ENCODE measurements around a stretch of chr4.

GRCh38 chr4:173264756-173265190, 69.4 kb downstream of the HMGB2 start:
- PRO-cap: no peak
- RAMPAGE, long total RNA, 2 experiments: no peak in any of the 2 experiments

GRCh38 chr4:173368004-173368491, 2.7 kb upstream of the SAP30 start:
- PRO-cap: bidirectional peak, plus-strand start at chr4:173368226, minus-strand start at chr4:173368130
- RAMPAGE, long total RNA, 2 experiments: no peak in any of the 2 experiments

- PRO-cap: no peak
- RAMPAGE, long total RNA, 2 experiments: no peak in any of the 2 experiments
Measured at GRCh38 chr4:173410837-173411549, 12.1 kb upstream of the SCRG1 start.

- PRO-cap: no peak
- RAMPAGE, long total RNA, 2 experiments: no peak in any of the 2 experiments
Measured at GRCh38 chr4:173414914-173415516, 16.1 kb upstream of the SCRG1 start.

GRCh38 chr4:173521451-173521802, 8.6 kb downstream of the HAND2 start:
- PRO-cap: bidirectional peak, plus-strand start at chr4:173521622, minus-strand start at chr4:173521378; bidirectional peak, plus-strand start at chr4:173521662, minus-strand start at chr4:173521683
- RAMPAGE, long total RNA, 2 experiments: no peak in any of the 2 experiments

- PRO-cap: no peak
- RAMPAGE, long total RNA, 2 experiments: no peak in any of the 2 experiments
Measured at GRCh38 chr4:173521803-173522132, 8.3 kb downstream of the HAND2 start.

- PRO-cap: bidirectional peak, plus-strand start at chr4:173522411, minus-strand start at chr4:173522263; bidirectional peak, plus-strand start at chr4:173522884, minus-strand start at chr4:173522779; bidirectional peak, plus-strand start at chr4:173523001, minus-strand start at chr4:173522990
- RAMPAGE, long total RNA, 2 experiments: no peak in any of the 2 experiments
Measured at GRCh38 chr4:173522133-173523071, 7.6 kb downstream of the HAND2 start.

DNA sequence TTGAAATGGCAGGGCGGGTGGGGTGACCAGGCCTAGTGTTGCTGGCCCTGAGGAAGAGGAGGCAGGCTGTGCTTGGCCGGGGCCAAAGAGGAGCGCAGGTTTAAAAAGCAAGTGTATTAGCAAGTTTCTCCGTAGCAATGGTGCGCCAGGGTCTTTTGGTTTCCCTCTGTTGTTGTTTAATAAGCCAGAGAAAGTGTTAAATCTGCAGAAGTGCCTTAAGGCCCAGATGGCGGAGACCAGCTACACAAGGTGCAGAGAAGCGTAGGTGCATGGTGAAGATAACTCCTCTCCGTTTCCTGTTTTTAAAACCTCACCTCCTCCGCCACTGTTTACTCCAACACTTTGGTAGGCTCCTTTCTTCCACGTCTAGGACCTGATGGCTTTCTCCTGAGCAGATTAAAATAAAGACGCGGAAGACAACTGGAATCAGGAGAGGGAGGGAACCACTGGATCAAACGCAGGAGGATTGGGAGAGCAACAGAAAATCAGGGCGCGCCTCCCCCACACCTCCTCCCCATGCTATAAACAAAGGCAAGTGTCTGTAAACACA, 5.3 kb downstream of the HAND2 start:
- PRO-cap: no peak
- RAMPAGE, long total RNA, 2 experiments: no peak in any of the 2 experiments

DNA sequence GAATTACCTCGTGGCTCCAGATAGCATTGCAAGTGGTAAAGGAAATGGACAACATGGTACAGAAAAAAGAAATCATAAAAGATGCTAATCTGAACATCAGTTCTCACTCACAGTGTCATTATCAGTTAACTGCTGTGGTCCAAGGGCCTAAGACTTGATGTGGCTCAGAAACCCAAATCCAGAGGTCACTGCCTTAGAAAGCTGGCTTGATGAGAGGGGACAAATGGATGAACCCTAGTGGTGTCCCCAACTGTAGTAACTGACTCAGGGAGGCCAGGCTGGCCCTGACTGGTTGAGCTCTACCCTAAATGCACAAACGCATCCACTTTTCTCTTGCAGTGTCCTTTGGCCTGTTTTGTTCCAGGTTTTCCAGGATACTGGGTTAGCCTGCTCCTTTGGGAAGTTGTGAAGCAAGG, 2.6 kb upstream of the HAND2 start:
- PRO-cap: unidirectional peak, minus-strand start at position 261 of the sequence
- RAMPAGE, long total RNA, 2 experiments: no peak in any of the 2 experiments

DNA sequence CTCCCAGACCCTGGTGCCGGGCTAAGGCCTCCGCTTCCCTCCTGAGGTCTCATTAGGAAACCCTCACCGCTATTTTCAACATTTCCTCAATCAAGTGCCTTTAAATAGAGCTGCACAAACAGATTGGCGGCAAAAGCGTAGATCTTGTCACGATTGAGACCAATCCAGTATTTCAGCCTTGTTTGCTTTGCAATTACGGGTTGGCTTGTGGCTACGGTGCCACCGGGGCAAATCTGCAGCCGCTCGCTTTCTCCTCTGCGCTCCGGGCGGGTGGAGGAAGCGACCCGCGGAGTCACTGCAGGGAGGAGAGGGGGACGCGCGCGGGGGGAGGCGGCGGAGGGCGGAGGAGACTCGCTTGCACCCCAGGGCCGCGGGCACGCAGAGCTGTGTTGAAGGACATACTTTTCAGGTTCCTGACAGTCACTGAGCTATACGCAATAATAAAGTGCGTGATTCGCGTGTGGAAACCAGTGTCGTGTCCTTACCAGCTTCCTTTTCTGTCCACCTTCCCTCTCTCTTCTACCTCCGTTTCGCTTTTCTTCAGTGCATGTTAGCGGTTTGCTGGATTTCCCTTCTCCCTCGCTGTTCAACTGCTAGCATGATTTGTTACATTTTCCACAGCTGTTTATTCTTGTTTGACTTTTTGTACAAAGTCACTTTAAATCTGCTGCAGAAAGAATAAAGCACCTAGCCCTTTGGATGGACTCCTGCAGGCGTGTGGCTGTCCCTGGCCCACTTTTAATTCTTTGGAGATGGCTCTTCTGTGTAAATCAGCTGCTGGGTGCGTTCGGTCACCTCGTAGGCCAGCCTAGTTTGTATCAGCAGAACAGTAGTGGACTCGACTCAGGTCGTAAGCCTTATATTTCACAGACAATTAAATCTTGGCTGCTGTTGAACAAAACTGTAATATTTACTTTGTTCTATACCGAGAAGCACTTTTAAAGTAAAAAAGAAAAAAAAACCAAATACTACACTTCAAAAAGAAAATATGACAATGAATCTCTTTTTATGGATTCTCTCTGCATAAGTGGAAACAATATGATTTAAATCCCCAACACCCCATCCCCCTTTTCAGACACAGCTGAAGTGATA, 8.8 kb upstream of the HAND2 start:
- PRO-cap: bidirectional peak, plus-strand start at position 291 of the sequence, minus-strand start at position 268 of the sequence; bidirectional peak, plus-strand start at position 824 of the sequence, minus-strand start at position 748 of the sequence
- RAMPAGE, long total RNA, 2 experiments: no peak in any of the 2 experiments

GRCh38 chr4:173608440-173609376, 78.7 kb upstream of the HAND2 start:
- PRO-cap: no peak
- RAMPAGE, long total RNA, 2 experiments: no peak in any of the 2 experiments

DNA sequence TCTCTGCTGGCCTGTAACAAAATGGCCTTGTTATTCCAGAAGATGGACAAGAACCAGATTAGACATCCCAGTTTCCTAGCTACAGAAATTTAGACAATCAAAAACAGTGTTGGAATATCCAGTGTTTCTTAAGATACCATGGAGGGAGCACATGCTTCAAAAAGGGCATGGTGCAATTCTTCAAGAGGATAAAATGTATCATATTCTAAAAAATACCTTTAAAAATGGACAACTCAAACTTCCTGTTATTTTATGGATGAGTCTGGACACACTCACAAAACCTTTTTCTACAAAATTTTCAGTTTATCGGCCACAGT, 294.4 kb downstream of the FBXO8 start:
- PRO-cap: unidirectional peak, plus-strand start at position 121 of the sequence
- RAMPAGE, long total RNA, 2 experiments: no peak in any of the 2 experiments

DNA sequence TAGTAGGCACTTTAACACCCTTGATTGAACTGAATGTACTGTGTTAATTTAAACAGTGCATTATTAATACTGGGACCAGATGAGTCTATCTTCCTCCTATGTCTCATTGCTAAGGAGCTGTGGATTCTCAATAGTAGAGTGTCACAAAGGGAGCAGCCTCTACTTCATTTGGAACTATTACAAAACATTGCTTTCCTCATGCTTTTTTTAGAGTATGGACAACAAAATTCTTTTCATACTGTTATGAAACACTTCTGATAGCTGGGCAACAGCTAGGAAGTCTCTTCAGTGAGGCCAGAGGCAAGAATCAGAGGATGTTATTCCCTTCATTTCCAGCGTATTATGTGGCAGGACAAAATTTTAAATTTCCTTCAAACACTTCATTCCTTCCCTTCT, 160.8 kb downstream of the FBXO8 start:
- PRO-cap: bidirectional peak, plus-strand start at position 288 of the sequence, minus-strand start at position 111 of the sequence
- RAMPAGE, long total RNA, 2 experiments: no peak in any of the 2 experiments

DNA sequence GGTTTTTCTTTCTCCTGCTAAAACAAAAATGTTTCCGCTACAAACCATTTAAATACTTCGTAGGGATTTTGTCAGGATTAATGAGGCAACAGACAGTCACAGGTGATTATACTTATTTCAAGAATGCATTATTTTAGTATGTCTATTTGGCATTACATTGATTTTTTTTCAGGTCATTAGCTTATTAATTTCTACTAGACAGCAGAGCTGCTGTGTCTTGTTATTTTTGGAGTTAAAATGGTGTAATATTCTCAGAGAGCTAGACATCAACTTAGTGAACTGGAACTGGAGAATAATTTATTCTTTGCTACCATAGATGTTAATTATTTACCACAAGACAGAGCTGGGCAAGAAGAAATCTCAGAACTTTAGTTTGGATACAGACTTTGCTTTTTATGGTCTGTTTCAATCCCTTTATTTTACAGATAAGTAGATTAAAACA, 10.1 kb upstream of the HPGD start:
- PRO-cap: no peak
- RAMPAGE, long total RNA, 2 experiments: no peak in any of the 2 experiments

- PRO-cap: no peak
- RAMPAGE, long total RNA, 2 experiments: no peak in any of the 2 experiments
Measured at GRCh38 chr4:174545220-174545855, 23.1 kb upstream of the HPGD start.

- PRO-cap: no peak
- RAMPAGE, long total RNA, 2 experiments: no peak in any of the 2 experiments
Measured at GRCh38 chr4:175671625-175672046, 140.4 kb downstream of the GPM6A start.

- PRO-cap: no peak
- RAMPAGE, long total RNA, 2 experiments: no peak in any of the 2 experiments
Measured at GRCh38 chr4:176000928-176001717, 64.5 kb upstream of the WDR17 start.

- PRO-cap: unidirectional peak, plus-strand start at chr4:176229780
- RAMPAGE, long total RNA, 2 experiments: no peak in any of the 2 experiments
Measured at GRCh38 chr4:176229414-176230218, 34.2 kb upstream of the SPATA4 start.

DNA sequence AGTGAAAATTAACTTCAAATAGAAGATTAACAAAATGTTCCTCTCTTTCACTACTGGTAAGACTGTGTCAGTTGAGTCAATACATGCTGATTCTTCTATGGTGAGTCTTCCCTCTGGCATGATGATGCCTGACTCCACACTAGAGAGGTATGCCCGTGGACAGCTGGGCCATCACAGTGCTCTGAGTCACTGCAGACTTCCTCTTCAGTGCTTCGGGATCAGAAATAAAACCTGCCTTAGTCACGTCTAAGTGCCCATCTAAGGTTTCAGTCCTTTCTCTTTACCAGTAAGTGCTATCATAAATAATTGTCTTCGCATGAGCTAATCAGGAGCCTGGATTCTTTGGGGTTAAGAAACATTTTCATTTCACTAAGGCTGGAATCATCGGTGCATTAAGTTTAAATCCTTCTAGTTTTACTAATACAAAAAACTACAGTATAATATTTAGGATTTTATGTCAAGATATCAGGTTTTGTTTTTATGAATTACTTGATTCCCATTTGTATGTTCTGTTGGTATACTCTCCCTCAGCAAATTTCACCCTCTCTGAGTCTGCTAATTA, 1.7 kb upstream of the ASB5 start:
- PRO-cap: no peak
- RAMPAGE, long total RNA, 2 experiments: no peak in any of the 2 experiments

DNA sequence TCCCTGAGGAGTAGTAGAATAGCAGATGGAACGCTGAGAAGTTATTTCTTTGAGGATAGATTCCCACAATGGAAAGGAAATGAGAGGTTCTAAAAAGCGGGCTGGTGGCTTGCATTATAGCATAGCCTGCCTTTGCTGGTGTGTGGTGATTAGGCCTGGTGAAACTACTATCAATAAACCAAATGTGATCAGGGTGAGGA, 23.4 kb upstream of the SPCS3 start:
- PRO-cap: no peak
- RAMPAGE, long total RNA, 2 experiments: no peak in any of the 2 experiments